Amniotic epithelial cell (primary cell): ENCODE measurements around a stretch of chr5.

DNA sequence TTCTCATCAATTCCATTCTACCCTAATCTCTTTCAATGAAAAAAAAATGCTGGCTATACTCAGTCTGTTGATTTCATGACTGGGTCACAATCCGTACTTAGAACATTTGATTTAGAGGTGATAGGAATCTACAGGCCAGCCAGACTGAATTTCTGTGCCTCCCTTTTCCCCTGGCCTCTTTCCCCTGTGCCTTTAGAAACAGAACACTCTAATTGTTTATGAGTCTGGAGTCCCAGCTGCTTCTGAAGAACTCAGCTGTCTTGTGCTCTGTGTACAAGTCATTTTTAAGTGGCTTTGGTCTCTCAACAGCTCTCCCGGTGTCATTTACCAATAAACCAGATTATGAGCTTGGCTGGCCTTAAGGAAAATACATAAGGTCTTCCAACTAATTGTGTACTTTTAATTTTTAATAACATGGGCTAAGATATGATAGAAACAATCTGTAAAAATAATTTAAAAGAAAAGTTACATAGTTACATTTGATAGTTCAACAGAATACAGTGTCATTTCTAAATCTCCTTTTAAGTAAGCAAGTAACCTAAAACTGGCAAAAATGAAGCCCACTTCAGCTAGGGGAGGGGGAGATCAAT is 94.0 kb upstream of the ITGA2 start:
- RRBS, result no CpG with 5 or more reads among the region's 2 CpGs

DNA sequence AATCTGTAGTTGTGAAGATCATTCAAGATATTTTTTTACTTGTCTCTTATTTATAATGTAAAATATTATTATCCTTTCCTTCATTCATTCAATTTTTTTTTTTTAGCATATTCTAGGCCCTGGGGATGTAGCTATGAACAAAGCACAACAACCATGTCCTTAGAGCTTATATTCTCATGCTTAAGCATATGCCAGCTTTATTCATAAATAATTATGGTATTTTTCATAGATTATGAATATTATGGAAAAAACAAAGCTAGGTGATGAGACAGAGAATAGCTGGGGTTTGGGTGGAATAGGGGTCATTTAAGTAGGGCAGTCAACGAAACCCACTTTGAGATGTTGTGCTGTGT is 55.7 kb downstream of the NDUFS4 start:
- RRBS, result no CpG with 5 or more reads among the region's 1 CpG

DNA sequence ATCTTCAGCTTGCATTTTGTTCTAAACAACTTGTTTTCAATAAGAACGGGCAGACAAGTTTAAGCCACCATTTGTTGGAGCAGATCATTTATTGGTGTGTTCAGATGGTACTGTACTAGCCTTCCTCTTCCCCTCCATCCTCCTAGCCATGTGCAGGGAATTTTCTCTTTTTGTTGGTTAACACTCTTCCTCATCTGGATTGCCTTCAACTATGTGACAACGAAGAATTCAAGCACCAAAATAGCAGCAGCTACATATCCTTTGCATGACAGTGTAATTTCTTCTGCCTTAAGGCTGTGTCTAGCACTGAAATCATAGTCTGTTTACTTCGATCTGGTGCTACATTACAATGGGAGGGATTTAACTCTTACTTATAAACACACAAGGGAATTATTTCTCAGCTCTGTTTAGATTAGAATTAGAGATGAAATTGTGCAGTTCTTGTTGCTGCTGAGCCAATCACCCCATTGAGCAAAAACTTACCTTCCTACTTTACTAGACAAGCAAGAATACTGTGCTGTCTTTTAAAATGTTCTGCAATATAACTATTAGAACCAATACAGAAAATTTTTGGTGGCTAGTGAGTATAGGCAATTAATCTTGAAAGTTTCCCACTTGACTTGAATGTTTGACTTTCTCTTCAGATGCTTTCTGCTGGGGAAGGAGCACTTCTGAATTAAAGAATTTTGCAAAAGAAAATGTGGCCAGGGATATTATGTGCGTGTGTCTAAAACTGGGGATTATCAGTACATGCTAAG is 260.3 kb downstream of the ARL15 start:
- RRBS, result no CpG with 5 or more reads among the region's 4 CpGs

- RRBS, result no CpG with 5 or more reads among the region's 7 CpGs
These were observed 251.1 kb downstream of the ARL15 start for GRCh38 chr5:54059134-54059888.

- RRBS, result no CpG with 5 or more reads among the region's 8 CpGs
These were observed 6.5 kb downstream of the SNX18 start for GRCh38 chr5:54523976-54524538.

DNA sequence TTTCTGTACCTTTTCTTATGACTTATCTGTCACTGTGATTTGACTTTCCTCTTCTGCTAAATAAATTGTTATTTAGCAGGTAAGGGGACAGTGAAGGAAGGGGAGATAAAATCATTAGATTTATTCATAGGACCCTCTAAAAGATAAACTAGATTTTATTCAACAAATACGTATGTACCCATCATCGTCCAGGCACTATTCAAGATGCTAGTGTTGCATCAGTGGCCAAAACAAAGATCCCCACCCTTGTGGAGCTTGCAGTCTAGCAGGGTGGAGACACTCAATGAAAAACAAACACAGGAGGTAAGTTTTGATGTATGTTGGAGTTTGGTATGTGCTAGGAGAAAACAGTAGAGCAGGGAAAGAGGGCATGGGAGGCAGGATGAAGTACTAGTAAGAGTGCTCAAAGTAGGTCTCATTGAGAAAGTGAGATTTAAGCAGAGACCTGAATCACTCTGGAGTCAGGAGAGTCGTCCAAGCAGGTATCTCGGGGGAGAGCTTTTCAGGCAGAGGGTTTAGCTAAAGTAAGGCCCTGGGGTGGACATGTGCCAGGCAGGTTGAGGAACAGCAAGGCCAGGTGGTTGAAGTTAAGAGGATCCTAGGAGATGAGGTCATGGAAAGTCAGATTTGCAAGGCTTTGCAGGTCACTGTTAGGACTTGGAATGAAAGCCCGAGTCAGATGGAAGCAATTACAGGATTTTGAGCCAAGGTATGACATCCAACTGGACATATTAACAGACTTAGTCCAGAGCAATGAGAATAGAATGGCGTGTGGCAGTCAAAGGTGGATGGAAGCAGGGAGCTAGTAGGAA is 9.1 kb downstream of the SNX18 start:
- RRBS, result no CpG with 5 or more reads among the region's 6 CpGs

- RRBS, result no CpG with 5 or more reads among the region's 3 CpGs
These were observed 69.8 kb downstream of the SNX18 start for GRCh38 chr5:54587286-54587760.

- RRBS, result no CpG with 5 or more reads among the region's 4 CpGs
These were observed 185.5 kb downstream of the SNX18 start for GRCh38 chr5:54702804-54703655.

DNA sequence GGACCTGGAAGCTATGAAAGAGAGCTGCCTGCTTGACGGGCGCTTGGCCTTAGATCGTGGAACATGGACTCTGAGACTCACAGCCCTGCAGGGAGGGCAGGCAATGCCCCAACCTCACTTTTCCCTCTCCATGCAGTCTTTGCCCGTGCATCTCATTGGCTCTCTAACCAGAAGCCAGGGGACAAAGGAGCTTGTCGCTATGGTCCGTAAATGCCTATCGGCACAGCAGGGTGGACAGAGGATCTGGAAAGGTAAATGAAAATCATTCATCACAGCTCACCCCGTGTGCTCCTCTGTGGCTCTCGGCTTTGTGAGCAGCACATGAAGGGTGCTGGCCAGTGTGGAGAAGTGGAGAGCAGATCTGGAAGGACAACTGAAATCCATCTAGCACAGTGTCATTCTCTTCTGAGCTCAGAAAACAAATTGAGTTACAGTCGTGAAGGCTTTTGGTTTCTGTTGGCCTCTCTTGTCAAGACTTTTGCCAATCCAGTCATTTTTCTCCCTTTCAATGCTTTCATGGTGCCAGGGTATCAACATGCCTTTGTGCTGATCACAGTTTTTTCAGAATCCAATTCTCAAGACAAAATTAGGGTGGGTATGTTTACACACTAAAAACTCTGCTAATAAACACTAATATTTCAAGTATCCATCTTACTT is 186.2 kb downstream of the SNX18 start:
- RRBS, result no CpG with 5 or more reads among the region's 10 CpGs

GRCh38 chr5:55233287-55233372 is 278 bp downstream of the CCNO start:
- RRBS, result under 1% methylated on average over 7 of the region's 10 CpGs

- RRBS, result no CpG with 5 or more reads among the region's 5 CpGs
These were observed 48.8 kb downstream of the MTREX start for GRCh38 chr5:55356602-55356963.

DNA sequence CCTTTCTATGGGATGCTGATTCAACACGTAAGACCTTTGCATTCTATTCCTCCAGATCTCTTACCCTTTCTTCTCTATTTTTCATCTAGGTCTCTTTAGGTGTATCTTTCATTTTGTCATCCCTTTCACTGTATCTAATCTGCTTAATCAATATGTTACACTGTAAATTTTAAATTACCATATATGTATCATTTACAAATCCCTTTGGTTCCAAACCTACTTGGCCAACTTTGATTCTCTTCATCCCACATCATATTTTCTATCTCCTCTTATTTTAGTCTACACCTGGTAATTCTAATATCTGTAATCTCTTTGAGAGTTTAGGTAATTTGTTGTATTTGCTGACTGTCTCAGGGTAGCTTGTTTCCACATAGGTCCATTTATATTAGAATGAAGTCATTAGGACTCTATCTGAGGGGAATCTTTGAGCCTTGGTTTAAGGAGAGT is 88.5 kb downstream of the PLPP1 start:
- RRBS, result no CpG with 5 or more reads among the region's 1 CpG

DNA sequence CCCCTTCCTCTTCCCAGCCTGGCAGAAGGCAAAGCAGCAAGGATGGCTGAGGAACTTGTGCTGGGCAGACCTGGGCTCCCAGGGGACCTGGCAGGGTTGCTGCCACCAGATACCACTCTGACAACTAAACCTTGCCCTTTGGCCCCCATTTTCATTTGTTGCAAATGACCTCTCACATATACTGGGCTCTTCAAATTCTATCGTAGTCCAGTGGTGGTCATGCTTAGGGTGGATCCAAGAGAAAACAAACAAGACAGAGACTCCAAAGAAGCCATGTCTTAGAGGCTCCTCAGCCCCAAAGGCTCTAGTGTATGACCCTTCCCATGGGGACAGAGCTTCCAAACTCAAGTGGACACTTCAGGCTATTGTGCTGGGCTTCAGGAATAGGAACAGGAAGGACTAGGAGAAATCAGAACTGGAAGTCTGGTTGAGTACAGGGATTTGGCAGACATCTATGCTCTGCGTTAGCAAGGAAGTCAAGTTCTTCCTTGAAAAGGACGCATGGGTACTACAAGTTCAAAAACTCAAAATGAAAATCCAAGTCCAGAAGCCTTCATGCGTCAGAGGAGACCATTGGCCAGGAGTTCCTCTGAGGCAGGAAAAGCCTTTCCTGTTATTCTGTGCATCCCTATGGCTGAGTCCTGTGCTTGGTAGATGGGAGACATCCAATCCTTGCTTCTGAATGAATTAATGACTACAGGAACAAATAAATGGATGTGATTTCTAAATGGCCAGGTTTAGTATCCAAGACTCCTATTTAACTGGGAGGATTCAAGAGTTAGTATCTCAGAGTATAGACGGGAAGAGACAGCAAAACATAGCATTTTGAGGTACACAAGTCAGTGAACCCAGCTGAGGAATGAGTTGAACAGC is 64.7 kb upstream of the PLPP1 start:
- RRBS, result no CpG with 5 or more reads among the region's 5 CpGs

- RRBS, result no CpG with 5 or more reads among the region's 3 CpGs
These were observed 76.0 kb downstream of the SLC38A9 start for GRCh38 chr5:55636067-55636653.

GRCh38 chr5:55991651-55992720 is 2.8 kb downstream of the IL6ST start:
- RRBS, result no CpG with 5 or more reads among the region's 6 CpGs

DNA sequence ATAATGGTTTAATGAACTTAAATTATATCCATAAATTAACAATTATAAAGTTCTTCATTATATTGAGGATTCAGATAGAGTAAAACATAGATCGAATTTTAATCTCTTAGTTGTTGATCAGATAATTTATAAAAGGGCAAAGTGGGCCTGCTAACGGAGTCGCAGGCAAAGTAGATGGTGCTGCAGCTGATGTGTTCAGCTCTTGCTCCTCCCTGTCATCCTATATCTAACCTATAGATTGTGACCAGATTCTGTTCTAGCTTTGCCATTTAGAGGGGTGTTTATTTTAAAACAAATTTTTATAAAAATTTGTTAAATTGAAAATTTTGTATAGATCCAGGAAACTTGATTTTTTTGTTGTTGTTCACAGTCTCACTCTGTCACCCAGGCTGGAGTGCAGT is 1.2 kb upstream of the IL6ST start:
- RRBS, result no CpG with 5 or more reads among the region's 3 CpGs

DNA sequence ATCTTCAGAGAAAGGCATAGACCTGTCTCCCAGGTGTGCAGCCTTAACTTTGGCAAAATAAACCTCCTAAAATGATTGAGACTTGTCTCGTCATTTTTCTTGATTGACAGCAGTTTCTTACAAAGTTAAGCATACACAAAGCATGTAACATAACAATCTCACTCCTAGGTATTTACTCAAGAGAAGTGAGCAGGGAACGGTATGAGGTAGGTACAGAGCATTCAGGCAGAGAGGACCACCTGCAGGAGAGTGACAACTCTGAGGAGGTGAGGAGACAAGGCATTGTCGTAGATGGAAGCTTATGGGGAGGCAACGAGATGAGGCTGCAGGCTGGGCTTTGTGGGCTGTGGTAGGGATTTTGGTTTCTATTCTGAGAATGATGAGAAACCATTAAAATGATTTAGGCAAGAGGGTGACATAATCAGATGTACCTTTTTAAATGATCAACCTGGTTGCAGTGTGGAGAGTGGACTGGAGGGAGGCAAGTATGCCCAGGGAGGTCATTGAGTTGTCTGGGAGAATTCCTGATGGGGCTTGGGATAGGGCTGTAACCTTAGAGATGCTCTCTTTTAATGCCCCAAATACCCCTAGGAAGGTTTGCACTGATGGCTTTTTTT is 65.9 kb upstream of the IL6ST start:
- RRBS, result no CpG with 5 or more reads among the region's 4 CpGs

- RRBS, result no CpG with 5 or more reads among the region's 7 CpGs
These were observed 90.2 kb downstream of the ANKRD55 start for GRCh38 chr5:56142560-56143621.

DNA sequence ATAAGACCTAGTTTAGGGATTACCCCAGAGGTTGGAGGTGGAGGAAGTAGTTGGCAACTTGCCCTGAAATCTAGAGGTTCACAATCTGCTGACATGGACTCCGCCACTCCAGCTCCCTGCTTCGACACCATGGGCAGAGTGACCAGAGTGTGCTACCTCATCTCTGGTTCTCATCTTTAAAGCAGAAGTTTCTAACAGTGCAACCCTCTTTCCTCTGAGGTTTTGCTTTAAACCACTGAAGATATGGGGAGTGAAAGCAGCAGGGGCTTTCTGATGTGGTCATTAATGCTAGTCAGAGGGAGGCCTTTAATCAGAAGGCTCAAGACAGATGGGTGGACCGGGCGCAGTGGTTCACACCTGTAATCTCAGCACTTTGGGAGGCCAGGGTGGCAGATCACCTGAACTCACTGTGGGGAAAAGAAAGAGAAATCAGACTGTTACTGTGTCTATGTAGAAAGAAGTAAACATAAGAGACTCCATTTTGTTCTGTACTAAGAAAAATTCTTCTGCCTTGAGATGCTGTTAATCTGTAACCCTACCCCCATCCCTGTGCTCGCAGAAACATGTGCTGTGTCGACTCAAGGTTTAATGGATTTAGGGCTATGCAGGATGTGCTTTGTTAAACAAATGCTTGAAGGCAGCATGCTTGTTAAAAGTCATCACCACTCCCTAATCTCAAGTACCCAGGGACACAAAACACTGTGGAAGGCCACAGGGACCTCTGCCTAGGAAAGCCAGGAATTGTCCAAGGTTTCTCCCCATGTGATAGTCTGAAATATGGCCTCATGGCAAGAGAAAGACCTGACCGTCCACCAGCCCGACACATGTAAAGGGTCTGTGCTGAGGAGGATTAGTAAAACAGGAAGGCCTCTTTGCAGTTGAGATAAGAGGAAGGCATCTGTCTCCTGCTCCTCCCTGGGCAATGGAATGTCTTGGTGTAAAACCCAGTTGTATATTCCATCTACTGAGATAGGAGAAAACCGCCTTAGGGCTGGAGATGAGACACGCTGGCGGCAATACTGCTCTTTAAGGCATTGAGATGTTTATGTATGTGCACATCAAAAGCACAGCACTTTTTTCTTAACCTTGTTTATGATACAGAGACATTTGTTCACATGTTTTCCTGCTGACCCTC is 76.2 kb downstream of the ANKRD55 start:
- RRBS, result no CpG with 5 or more reads among the region's 11 CpGs